Measurements from ENCODE around the gene ZDHHC17.

- PRO-cap, result no peak
- RAMPAGE, long total RNA, result no peak
- RRBS, result no CpG with 5 or more reads among the region's 6 CpGs
These were observed 34.2 kb downstream of the NAP1L1 start for GRCh38 chr12:76050143-76050863.

- PRO-cap, result no peak
- RAMPAGE, long total RNA, result no peak
- RRBS, result no CpG with 5 or more reads among the region's 8 CpGs
These were observed 24.5 kb downstream of the NAP1L1 start for GRCh38 chr12:76059622-76060814.

DNA sequence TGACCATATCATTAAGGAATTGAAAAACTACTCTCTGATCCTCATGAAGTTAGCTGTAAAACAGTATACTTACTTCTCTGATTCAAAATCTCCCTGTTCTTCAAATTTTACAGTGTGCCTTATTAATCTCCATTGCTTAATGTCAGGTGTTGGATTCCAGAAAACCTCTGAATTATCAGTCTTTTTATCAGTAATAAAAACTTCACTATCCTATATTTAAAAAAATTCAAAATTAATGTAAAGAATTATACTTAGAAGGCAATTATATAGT, 23.1 kb upstream of the BBS10 start:
- PRO-cap, result no peak
- RAMPAGE, long total RNA, result no peak

GRCh38 chr12:76503958-76504537, 55.5 kb downstream of the OSBPL8 start:
- PRO-cap, result no peak
- RAMPAGE, long total RNA, result no peak
- RRBS, result no CpG with 5 or more reads among the region's 1 CpG

GRCh38 chr12:76542765-76543190, 16.8 kb downstream of the OSBPL8 start:
- PRO-cap, result no peak
- RAMPAGE, long total RNA, result no peak
- RRBS, result no CpG with 5 or more reads among the region's 5 CpGs

DNA sequence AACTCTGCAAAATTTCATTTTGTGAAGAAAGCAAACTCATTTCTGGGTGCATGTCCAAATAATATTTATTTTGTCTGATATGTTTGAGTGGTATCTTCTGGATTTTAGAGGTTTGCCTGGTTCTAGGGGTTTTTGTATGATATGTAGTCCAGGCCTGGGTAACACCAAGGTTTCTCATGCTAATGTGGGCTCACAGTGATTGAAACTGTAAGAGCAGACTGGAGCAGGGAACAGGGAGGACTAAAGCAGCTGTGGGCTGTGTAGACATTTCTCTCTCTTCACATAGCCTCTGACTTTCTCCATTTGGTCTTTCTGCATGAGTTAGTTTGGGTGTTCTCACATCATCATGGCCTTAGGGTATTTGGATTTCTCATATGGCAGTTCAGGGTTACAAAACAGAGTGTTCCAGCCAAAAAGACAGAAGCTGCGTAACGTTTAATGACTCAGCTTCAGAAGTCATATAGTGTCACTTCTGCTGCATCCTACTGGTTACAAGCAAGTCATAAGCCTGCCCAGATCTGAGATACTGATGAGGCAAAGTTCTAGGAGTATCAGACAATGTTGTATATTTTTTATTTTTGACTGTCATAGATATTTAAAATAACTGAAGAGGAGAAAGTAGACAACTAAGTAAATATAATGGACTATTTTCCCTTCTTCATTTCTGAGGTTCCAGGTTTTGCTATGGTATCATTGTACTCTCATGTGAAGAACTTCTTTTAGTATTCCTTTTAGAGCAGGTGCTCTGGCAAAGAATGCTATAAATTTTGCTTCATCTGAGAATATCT, 52.0 kb upstream of the OSBPL8 start:
- PRO-cap, result no peak
- RAMPAGE, long total RNA, result no peak
- RRBS, result no CpG with 5 or more reads among the region's 2 CpGs

GRCh38 chr12:76763424-76764331, at the start of gene ZDHHC17:
Gene ZDHHC17, plus strand, starts transcription at chr12:76764115.
- PRO-cap, result bidirectional peak, plus-strand start at chr12:76764258, minus-strand start at chr12:76764020
- RAMPAGE, long total RNA, result no peak
- RRBS, result 1% methylated on average over 55 of the region's 78 CpGs

- PRO-cap, result no peak
- RAMPAGE, long total RNA, result no peak
- RRBS, result no CpG with 5 or more reads among the region's 2 CpGs
These were observed 14.6 kb downstream of the E2F7 start for GRCh38 chr12:77050827-77051049.

DNA sequence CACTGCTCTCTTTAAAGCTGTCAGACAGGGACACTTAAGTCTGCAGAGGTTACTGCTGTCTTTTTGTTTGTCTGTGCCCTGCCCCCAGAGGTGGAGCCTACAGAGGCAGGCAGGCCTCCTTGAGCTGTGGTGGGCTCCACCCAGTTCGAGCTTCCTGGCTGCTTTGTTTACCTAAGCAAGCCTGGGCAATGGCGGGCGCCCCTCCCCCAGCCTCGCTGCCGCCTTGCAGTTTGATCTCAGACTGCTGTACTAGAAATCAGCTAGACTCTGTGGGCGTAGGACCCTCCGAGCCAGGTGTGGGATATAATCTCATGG, 113.4 kb upstream of the E2F7 start:
- PRO-cap, result no peak
- RAMPAGE, long total RNA, result no peak
- RRBS, result no CpG with 5 or more reads among the region's 7 CpGs

GRCh38 chr12:77998924-77999507, 168.3 kb downstream of the NAV3 start:
- PRO-cap, result no peak
- RAMPAGE, long total RNA, result no peak
- RRBS, result no CpG with 5 or more reads among the region's 4 CpGs

DNA sequence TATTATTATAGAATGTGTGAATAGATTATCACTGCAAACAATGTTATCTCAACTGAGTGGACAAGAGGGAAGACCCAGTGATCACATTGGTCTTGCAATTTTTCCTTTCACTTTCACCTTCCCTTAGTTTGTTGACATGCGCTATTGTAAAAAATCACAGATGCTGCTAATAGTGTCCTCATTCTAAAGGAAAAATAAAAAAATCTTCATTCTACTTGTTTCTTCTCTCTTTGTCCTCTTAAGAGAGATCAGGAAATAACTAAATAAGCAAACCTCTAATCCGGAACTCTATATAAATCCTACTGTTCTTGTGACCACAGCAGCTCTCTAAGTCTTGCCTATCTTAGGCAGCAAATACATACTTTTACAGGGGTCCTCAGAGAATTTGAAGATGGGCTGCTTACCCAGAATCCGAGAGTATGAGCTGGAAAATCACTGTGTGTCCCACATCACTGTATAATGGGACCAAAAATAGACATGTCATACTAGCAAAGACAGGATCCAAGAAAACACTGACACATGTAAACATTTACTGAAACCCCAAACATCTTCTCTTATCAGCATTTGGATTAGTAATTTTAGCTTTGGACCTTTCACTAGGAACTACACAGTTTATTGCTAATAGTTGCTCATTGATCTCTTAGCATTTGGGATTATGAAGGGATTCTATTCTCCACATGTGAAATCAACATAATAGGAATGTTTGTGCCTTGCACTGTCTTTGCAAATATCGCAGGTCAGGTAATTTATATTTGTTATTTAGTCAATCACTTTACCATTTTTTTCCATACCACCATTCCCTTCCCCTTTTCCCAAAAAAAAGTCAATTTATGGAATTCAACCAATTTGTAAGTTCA, 257.9 kb downstream of the NAV3 start:
- PRO-cap, result no peak
- RAMPAGE, long total RNA, result no peak
- RRBS, result no CpG with 5 or more reads among the region's 4 CpGs

- PRO-cap, result no peak
- RAMPAGE, long total RNA, result no peak
- RRBS, result no CpG with 5 or more reads among the region's 3 CpGs
These were observed 113.0 kb downstream of the SYT1 start for GRCh38 chr12:78977479-78977981.

DNA sequence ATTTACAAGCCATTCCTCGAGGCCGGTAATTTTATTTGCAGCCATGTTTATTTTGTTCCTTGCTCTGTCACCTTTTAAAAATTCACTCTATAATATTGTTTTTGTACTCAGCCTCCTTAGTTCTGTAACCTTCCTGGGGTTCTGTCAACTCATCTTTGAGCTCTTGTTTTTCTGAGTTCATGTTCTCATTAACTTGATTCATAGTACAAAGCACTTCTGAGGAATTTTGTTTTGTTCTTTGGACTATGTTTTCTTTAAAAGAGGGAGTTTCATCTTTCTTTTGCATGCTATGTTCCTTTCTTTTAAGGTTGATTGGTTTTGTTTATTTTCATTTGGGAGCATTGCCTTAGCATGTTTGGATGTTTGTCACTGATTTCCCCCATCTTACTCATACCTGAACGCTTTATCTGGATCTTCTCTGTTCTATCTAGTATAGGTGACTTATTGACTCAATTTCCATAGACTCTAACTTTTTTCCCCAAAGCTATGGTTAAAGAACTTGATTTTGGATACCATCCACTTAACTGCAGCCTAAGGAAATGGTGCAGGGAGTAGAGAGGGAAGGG, 268.6 kb downstream of the PAWR start:
- PRO-cap, result no peak
- RAMPAGE, long total RNA, result no peak
- RRBS, result no CpG with 5 or more reads among the region's 3 CpGs

- PRO-cap, result no peak
- RAMPAGE, long total RNA, result no peak
- RRBS, result no CpG with 5 or more reads among the region's 12 CpGs
These were observed 238.8 kb downstream of the PAWR start for GRCh38 chr12:79451773-79452582.

DNA sequence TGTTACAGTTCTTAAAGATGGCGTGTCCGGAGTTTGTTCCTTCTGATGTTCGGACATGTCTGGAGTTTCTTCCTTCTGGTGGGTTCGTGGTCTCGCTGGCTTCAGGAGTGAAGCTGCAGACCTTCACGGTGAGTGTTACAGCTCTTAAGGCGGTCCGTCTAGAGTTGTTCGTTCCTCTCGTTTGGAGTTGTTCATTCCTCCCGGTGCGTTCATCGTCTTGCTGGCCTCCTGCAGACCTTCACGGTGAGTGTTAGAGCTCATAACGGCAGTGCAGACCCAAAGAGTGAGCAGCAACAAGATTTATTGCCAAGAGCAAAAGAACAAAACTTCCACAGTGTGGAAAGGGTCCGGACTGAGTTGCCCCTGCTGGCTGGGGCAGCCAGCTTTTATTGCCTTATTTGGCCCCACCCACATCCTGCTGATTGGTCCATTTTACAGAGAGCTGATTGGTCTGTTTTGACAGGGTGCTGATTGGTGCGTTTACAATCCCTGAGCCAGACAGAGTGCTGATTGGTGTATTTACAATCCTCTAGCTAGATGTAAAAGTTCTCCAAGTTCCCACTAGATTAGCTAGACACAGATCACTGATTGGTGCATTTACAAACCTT, 137.7 kb downstream of the PAWR start:
- PRO-cap, result no peak
- RAMPAGE, long total RNA, result no peak
- RRBS, result no CpG with 5 or more reads among the region's 17 CpGs

DNA sequence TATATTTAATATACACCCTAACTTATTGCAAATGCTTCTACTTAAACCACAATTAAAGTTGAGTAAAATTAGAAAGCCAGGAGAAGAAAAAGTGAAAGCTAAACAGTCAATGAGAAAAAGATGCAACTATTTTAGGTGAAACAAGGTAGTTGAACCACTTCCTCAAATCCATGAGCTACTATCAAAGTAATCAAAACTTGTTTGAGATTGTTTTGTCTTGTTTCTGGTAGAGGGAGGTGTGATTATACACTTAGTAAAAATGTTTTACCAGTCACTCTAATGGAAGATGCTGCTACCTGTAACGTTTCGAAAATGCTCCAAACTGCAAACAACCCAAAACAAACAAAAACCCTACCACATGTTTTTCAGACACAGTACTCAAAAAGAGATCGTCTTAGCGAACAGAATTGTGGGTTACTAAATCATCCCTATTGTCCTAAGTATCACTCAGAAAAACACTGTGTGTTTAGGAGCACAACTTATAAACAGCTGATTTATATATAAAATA, 2.0 kb downstream of the PAWR start:
- PRO-cap, result no peak
- RAMPAGE, long total RNA, result no peak
- RRBS, result no CpG with 5 or more reads among the region's 4 CpGs

DNA sequence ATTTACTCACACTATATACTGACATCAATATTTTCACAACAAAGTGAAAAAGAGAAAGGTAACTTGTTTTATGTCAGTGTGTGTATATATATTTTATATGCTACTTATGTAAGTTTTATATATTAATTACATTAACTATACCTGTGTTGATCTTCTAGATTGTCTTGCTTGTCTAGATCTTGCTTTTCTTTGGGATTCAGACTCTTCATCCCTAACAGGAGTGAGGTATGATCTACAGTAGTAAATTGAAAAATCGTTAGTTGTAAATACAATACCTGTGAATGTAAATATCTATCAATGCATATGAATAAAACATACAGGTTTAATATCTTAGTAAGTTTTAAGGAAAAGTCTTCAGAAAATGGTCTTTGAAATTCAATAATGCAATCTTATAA, 107.6 kb upstream of the PAWR start:
- PRO-cap, result no peak
- RAMPAGE, long total RNA, result no peak
- RRBS, result no CpG with 5 or more reads among the region's 1 CpG

DNA sequence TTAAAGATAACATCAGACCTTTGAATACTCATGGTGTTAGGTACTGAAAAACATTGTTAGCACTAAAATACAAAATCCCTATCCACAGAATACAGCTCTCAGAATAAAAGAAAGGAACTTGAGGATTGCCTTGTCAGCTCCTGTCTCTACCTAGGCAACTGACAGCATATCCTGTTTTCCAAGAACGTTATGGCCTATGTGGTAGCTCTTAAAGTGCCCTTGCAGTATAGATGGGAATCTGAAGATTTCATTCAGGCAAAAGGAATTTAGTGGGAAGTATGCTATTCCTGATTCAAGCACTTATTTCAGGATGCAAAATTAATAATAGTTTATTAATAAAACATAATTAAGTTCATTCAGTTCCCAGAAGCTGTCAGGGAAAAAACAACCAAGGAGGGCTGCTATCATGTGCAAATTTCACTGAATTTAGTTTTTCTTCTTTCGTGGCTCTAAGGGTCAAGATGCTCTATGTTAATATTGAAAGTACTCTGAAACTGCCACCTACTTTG, 1.9 kb upstream of the PPP1R12A start:
- PRO-cap, result no peak
- RAMPAGE, long total RNA, result no peak
- RRBS, result no CpG with 5 or more reads among the region's 2 CpGs

DNA sequence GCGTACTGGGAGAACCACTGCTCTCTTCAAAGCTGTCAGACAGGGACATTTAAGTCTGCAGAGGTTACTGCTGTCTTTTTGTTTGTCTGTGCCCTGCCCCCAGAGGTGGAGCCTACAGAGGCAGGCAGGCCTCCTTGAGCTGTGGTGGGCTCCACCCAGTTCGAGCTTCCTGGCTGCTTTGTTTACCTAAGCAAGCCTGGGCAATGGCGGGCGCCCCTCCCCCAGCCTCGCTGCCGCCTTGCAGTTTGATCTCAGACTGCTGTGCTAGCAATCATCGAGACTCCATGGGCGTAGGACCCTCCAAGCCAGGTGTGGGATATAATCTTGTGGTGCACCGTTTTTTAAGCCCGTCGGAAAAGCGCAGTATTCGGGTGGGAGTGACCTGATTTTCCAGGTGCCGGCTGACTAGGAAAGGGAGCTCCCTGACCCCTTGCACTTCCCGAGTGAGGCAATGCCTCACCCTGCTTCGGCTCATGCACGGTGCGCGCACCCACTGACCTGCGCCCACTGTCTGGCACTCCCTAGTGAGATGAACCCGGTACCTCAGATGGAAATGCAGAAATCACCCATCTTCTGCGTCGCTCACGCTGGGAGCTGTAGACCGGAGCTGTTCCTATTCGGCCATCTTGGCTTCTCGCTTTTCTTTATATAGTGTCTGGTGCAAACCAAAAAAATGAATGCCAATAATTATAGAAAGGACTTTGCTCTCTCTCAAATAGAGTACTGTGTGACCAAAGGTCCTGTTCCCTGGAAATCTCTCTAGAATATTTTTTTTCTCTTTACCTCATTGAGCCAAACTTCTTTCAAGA, 50.3 kb downstream of the OTOGL start:
- PRO-cap, result no peak
- RAMPAGE, long total RNA, result no peak
- RRBS, result no CpG with 5 or more reads among the region's 27 CpGs

GRCh38 chr12:80249374-80250077, 150.2 kb downstream of the OTOGL start:
- PRO-cap, result no peak
- RAMPAGE, long total RNA, result no peak
- RRBS, result no CpG with 5 or more reads among the region's 32 CpGs

Measured in lung (tissue), 4 donors.